Body of pancreas (tissue), 2 donors: ENCODE results near the gene NACC2.

- PRO-cap, result no peak
- RAMPAGE, long total RNA, 2 experiments, result no peak in any of the 2 experiments
Observed at GRCh38 chr9:134526790-134527315, 114.8 kb upstream of the COL5A1 start.

- PRO-cap, result no peak
- RAMPAGE, long total RNA, 2 experiments, result no peak in any of the 2 experiments
Observed at GRCh38 chr9:134753650-134754345, 112.2 kb downstream of the COL5A1 start.

DNA sequence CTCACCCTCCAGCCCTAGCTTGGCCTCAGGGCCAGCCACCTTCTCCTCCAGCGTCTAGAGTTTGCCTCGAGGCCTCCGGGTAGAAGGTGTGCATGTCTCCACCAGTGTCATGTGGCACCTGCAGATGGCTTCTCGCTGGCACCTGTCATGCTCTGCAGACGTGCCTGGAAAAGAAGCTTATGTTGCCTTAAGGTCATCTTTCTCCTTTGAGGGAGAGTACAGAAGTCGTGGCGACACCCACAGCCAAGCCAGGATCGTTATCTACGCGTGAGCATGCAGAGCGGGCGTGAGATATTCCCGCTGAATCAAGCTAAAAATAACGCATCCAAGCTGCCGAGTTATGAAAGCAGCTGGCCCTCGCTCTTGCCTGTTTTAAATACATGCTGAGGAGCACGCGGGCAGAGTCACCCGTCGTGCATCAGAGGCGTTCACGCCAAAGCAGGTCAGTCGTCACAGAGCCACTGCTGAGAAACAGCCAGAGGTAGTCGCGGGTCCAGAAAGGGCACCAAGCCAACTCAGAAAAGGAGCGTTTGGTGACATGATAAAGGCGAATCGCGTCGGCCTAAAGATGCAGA is 79.7 kb upstream of the FCN2 start:
- PRO-cap, result no peak
- RAMPAGE, long total RNA, 2 experiments, result no peak in any of the 2 experiments

DNA sequence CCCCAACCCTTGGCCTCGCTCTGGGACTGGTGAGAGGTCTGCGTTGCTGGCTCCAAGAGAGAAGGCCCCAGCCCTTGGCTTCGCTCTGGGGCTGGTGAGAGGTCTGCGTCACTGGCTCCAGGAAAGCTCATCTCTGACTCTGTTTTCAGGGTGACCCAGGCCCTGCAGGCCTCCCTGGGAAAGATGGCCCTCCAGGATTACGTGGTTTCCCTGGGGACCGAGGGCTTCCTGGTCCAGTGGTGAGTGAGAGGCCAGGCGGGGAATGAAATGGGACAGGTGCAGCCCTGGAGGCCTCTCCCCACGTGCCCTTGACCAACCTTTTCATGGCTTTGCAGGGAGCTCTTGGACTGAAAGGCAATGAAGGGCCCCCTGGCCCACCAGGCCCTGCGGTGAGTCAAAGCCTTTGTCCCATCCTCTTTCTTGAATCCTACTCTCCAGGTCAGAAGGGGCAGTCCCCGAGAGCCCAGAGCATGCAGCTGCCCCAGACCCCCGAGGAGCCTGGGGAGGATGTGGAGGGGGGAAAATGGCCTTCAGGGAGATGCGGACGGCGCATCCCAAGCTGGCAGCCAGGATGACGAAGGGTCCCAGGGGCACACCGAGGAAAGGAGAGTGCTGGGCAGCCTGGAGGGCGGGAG is 75.7 kb upstream of the FCN2 start:
- PRO-cap, result no peak
- RAMPAGE, long total RNA, 2 experiments, result no peak in any of the 2 experiments

DNA sequence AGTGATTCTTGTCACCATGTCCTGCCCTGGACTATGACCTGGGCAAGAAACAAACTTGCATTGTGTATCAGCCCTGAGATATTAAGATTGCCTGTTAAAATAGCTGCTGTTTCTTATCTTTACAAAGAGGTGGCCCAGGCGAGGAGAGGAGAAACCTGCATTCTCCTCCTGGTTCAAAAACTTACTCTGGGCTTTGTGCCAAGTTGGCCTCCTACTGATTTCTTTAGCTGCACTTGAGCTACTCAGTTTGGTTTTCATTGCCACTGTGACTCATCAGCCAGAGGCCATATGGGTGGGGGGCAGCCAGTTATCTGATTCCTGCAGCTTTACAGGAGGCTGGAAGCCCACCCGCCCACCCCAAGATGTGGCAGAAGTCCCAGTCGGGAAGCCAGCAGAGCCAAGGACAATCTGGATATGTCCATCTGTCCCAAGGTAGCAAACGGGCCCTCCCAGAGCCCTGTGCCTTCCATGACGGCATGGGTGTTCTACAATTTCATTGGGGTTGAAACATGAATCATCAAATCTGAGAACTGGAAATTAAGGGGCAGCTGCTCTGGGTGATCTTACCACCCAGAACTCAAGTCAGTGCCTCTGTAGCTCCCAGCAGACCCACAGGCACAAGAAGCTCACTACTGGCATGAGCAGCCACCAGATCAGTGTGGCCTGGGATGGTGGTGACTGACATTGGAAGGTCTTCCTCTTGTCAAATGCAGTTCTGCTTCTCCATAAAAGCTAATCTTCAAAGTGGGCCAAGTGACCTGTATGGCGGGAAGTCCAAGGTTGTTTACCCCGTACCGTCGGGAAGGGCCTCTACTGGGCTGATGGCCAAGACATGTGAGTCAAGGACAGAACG is 15.5 kb downstream of the FCN2 start:
- PRO-cap, result no peak
- RAMPAGE, long total RNA, 2 experiments, result no peak in any of the 2 experiments

DNA sequence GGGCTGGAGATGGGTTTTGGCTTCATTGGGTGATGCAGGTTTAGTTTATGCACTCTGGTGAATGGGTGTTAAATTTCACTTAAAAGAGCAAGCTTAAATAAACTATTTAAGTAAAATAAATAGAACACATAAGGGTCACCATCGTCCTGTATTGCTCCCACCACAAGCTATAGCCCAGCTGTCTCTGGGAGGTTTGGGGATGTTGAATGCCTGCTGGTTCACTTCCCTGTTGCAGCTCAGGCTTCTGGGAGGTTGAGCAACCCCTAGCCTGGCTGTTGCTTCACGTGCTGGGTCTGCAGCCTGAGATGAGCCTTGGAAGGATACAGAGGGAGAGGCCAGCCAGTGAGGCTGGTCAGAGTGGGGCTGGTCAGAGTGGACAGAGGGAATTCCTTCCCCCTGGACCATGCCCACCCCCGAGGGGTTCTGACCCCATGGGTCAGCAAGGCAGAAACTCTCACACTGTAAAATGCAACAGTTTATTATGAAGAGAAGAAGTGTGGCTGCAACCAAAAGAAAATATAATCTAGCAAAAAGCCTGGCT is 4.7 kb upstream of the FCN1 start:
- PRO-cap, result no peak
- RAMPAGE, long total RNA, 2 experiments, result no peak in any of the 2 experiments

DNA sequence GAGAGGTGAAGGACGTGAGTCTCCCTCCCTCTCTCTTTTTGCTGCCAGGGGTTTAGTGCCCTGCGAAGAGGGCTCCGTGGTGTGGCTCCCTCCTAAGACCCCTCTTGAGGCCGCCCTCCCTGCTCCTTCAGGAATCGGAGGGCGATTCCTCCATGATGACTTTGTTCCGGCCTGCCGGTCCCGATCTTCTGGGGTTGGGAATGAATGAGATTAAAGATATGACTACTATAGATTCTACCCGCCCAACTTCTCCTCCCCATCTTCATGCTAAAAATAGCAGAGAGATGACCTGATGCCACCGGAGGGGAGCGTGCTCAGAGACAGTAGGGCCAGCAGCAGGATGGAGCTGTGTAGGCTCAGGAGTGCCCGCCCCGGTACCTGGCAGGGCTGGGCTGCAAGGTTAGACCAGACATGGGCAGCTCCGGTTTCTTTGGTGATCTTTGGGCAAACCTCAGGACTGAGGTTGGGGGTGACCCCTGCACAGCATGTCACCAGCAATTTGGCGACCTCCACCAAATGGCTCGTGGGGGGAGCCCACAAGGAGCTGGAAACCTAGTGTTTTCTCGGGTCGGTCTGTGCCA is 1.7 kb downstream of the OLFM1 start:
- PRO-cap, result no peak
- RAMPAGE, long total RNA, 2 experiments, result no peak in any of the 2 experiments

- PRO-cap, result no peak
- RAMPAGE, long total RNA, 2 experiments, result no peak in any of the 2 experiments
Observed at GRCh38 chr9:135137282-135137959, 50.0 kb downstream of the OLFM1 start.

- PRO-cap, result no peak
- RAMPAGE, long total RNA, 2 experiments, result no peak in any of the 2 experiments
Observed at GRCh38 chr9:135253595-135254222, 166.2 kb downstream of the OLFM1 start.

DNA sequence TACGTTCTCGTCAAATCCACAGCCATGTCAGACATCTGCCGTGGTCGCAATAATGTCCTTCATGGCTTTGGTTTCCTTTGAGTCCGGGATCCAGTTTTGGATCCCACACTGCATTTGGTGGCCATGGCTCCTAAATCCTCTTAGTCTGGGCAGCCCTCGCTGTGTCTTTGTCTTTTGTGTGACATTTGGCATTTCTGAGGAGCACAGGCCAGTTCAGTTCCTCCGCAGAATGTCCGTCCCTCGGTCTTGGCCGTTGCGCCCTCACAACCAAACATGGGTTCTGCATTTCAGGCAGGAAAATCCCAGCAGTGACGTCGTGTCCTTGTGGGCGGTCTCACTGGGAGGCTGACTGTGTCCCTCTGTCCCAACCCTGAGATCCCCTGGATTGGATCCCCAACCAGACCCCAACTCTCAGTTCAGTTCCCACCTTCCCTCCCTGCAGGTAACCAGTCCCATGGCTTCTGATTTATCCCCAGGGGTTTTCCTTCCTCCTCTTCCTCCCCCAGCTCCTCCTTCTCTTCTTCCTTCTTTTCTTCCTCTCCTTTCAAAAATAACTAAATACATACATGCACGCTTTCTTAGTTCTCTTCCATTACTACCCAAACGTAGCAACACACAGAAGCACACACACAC is 172.8 kb upstream of the PPP1R26 start:
- PRO-cap, result no peak
- RAMPAGE, long total RNA, 2 experiments, result no peak in any of the 2 experiments

GRCh38 chr9:135465112-135465482 is 14.5 kb upstream of the PPP1R26 start:
- PRO-cap, result no peak
- RAMPAGE, long total RNA, 2 experiments, result no peak in any of the 2 experiments

GRCh38 chr9:135469361-135469837 is 10.2 kb upstream of the PPP1R26 start:
- PRO-cap, result no peak
- RAMPAGE, long total RNA, 2 experiments, result no peak in any of the 2 experiments

DNA sequence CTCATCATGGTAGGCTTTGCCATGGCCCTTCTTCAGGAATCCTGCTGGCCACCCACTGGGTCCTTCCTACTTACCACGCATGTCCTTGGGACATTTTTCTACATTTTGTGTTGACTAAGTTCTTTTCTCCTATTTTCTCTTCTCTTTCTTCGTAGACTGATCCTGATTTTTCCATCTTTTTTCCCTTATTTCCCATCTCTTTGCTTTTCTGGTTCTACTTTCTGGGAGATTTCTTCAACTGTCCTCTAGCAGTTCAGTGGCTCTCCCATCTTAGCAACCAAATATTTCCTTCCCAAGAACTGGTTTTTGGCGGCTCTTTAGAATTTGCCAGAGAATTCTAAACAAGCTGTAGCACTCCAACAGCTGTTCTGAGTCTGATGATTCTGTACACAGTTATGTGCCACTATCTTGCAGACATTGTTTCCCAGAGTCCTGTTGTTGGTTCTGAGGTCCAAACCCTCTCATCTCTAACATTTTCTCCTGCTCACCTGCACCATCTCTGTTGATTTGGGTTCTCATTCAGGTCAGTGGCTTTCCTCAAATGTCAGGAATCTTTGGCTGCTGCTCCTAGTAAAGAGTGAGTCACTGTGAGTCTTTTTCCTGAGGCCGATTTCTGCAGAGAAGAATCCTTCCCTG is 50.1 kb downstream of the CAMSAP1 start:
- PRO-cap, result no peak
- RAMPAGE, long total RNA, 2 experiments, result no peak in any of the 2 experiments

DNA sequence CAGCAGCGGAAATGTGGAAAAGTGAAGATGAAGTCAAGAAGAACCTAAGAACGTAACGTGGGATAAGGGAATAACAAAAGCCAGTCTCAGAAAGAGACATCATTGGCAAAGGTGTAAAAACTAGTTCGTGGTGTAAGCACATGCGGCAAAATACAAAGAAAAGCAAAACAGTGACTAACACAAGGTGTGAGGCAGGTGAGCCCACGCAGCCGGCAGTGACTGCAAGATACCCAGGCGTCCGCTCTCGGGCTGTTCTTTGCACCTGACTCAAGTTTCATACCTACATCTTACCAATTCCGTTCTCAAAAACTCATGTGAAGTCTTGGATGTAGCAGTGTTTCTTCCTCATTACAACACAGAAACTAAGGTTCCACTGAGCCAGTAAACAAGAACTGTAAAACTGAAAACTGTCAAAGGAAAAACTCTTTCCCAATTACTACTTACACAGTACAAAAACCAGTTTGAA is 1.7 kb downstream of the CAMSAP1 start:
- PRO-cap, result no peak
- RAMPAGE, long total RNA, 2 experiments, result no peak in any of the 2 experiments

DNA sequence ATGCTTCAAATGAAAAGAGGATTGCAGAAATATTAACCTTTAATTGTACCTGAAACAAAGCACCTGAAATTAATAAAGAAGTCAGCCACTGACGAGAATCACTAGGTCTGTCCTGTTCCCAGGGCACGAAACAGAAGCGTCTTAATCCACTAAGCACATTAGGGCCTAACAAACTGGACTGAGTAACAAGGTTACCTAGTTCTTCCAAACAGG is 1.2 kb downstream of the CAMSAP1 start:
- PRO-cap, result no peak
- RAMPAGE, long total RNA, 2 experiments, result no peak in any of the 2 experiments

DNA sequence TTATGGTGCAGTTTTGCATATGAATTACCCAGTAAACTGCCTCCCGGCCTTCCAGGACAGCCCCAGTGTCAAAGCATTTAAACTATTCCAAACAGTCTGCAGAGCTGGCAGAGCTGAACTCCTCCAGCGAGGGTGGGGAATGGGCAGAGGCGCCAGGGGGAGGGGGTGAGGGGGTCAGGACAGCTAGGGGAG is 42.9 kb downstream of the NACC2 start:
- PRO-cap, result bidirectional peak, plus-strand start at position 85 of the sequence, minus-strand start outside the sequence
- RAMPAGE, long total RNA, 2 experiments, result no peak in any of the 2 experiments

GRCh38 chr9:136087989-136088520 is 7.0 kb downstream of the NACC2 start:
- PRO-cap, result no peak
- RAMPAGE, long total RNA, 2 experiments, result no peak in any of the 2 experiments

GRCh38 chr9:136093667-136094550 is 1.2 kb downstream of the NACC2 start:
- PRO-cap, result bidirectional peak, plus-strand start at chr9:136094319, minus-strand start at chr9:136094141
- RAMPAGE, long total RNA, 2 experiments, result no peak in any of the 2 experiments

- PRO-cap, result bidirectional peak, plus-strand start at chr9:136095571, minus-strand start at chr9:136095278; bidirectional peak, plus-strand start at chr9:136095776, minus-strand start at chr9:136095683; bidirectional peak, plus-strand start at chr9:136095840, minus-strand start at chr9:136095894
- RAMPAGE, long total RNA, 2 experiments, result no peak in any of the 2 experiments
Observed at GRCh38 chr9:136094959-136096212, at the start of gene NACC2. Gene NACC2 (minus strand): TSS chr9:136095289.

DNA sequence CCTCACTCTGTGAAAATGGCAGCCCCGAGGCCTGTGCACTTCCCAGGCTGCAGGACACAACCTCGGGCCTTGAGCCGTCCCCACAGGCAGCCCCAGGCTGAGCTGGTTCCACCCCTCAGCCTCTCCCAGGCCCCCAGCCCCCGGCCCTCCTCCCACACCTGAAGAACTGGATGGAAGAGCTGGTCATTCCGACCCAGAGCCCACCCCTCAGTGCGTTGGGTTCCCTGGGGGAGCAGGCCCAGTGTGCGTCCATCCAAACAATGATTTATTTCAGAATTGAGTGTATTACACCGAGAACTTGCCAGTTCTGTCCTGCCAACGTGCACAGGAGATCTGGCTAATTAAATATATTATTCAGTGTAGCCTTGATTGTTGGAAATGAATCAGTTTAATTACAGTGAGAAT is 30.5 kb upstream of the TMEM250 start:
- PRO-cap, result no peak
- RAMPAGE, long total RNA, 2 experiments, result no peak in any of the 2 experiments